Suprapubic skin (tissue), 4 donors: ENCODE measurements around the genes FPR3, ZNF880, ZNF534 and ERVV-1.

DNA sequence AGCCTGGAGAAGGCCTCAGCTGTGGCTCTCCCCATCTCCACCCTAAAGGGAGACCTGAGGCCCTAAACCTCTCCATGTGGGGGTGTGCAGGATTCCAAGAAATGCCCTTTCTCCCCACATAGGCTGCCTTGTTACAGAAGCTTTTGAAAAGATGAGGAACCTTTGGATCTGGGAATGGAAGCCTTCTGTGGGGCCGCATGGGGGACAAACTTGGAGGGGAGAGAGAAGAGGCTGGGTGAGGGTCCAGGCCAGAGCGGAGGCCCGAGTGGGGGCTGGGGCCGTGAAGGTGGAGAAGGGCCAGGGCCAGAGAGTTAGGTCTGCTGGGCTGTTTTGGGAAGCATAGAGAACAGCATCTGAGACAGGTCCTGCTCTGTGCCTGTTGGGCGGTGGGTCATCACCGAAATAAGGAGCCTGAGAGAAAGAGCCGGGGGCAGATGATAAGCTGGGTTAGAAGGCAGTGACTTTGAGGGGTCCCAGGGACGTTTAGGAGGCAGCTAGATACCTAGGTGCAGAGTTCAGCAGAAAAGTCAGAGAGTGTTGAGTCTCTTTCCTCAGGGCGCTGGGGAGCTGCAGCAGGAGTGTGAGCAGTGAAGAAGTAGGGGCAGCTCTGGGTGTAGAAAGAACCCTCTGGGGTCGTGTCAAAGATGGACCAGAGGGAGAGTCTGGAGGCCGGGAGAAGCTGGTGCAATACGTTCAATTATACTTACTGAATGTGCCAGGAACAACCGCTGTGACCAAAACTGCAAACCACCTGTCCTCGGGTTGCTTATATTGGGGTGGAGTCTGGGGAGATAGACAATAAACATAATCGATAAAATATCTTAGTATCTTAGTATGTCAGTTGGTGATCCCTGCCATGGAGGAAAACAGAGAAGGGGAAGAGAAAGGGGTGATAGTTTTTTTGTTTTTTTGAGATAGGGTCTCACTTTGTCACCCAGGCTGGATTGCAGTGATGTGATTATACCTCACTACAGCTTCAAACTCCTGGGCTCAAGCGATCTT lies 2.7 kb downstream of the SPACA6 start:
- PRO-cap = no peak
- RAMPAGE, long total RNA, 4 experiments = start-site peak on the plus strand in 1 of 4 experiments, centred at positions 217 to 740 of the sequence, 5 to 6 reads per replicate

GRCh38 chr19:51703567-51704454 lies 10.7 kb downstream of the SPACA6 start:
- PRO-cap = bidirectional peak, plus-strand start at chr19:51704011, minus-strand start at chr19:51703897; bidirectional peak, plus-strand start at chr19:51704325, minus-strand start at chr19:51704146
- RAMPAGE, long total RNA, 4 experiments = no peak in any of the 4 experiments

DNA sequence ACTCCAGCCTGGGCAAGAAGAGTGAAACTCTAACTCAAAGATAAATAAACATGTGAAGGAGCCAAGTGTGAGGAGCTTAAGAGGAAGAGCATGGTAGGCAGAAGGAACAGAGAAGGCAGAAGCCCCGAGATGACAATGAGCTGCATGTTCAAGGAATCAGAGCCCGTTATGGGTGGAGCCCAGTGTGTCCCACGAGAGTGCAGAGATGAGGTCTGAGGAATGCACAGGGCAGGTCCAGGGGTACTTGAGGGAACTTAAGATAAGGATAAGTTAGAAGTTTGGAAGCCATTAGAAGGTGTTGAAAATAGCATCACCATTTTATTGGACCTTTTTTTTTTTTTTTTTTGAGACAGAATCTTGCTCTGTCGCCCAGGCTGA lies 767 bp downstream of the FPR2 start:
- PRO-cap = no peak
- RAMPAGE, long total RNA, 4 experiments = no peak in any of the 4 experiments

GRCh38 chr19:51794917-51795475 lies at the start of gene FPR3:
TSS of gene FPR3 (plus strand) at chr19:51795157.
- PRO-cap = no peak
- RAMPAGE, long total RNA, 4 experiments = no peak in any of the 4 experiments

DNA sequence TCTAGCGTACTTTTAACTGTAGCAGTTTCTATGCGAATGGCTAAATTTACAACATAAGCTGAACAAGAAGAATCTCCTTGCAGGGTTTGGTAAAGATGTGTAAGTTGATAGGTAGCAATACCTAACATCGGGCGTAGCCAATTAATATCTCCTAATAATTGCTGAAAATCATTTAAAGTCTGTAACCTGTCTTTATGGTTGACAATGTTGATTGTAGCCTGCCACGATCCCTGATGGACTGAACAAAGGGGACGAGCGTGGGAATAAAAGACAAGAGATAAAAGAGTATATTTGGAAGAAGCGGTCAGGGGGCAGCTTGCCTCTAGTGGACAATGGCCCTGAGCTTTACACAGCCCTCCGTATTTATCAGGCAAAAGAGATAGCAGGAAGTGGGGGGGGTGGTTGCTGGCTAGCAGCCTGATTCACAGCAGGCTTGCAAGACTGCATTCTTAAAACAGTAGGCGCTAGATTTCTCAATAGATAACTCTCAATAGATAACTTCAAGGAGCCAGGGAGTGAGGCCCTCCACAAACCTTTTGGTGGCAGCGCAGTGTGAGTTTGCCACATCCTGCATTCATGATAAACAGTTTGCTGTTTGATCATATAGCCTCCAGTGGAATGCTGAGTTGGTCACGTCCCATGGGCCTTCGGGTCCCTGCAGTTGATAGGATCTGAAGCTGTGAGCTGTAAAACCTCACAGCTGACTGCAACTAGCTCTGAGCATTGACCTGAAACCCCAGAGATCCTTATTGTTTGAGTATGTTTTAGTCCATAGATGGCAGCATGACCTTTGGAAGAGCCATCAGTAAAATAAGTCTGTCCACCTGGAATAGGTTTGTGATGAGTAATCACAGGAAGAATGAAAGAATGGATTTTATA lies 12.1 kb downstream of the FPR3 start:
- PRO-cap = no peak
- RAMPAGE, long total RNA, 4 experiments = no peak in any of the 4 experiments

DNA sequence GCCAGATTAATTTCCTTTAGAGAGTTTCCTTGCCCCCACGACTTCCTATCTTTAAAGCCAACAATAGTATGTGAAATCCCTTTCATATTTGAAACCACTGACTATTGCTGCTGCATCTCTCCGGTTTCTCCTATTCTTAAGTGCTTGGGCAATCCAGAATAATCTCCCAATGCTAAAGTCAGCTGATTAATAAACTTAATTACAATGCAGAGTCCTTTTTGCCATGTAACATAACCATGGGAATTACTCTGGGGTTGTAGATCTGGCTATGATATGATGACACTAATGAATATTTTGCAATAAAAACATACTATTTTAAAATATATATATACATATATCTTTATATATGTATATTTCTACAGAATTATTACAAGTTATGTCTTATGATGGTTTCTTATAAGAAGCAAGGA lies 913 bp upstream of the ZNF432 start:
- PRO-cap = no peak
- RAMPAGE, long total RNA, 4 experiments = no peak in any of the 4 experiments

DNA sequence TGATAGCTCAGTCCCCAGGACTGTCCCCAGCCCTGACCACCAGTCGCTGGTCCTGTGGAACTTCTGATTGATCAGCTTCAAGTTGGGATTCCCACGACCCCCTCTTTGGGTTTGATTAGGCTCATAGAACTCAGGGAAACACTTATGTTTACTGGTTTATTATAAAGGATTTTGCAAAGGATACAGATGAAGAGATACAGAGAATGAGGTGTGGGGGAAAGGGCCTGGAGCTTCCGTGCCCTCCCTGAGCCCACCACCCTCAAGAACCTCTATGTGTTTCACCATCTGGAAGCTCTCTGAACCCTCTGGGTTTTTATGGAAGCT lies 13.8 kb downstream of the PPP2R1A start:
- PRO-cap = no peak
- RAMPAGE, long total RNA, 4 experiments = no peak in any of the 4 experiments

- PRO-cap = no peak
- RAMPAGE, long total RNA, 4 experiments = no peak in any of the 4 experiments
Measured at GRCh38 chr19:52227720-52228075, 37.8 kb downstream of the PPP2R1A start.

- PRO-cap = no peak
- RAMPAGE, long total RNA, 4 experiments = no peak in any of the 4 experiments
Measured at GRCh38 chr19:52271112-52271423, 1.7 kb downstream of the ZNF766 start.

DNA sequence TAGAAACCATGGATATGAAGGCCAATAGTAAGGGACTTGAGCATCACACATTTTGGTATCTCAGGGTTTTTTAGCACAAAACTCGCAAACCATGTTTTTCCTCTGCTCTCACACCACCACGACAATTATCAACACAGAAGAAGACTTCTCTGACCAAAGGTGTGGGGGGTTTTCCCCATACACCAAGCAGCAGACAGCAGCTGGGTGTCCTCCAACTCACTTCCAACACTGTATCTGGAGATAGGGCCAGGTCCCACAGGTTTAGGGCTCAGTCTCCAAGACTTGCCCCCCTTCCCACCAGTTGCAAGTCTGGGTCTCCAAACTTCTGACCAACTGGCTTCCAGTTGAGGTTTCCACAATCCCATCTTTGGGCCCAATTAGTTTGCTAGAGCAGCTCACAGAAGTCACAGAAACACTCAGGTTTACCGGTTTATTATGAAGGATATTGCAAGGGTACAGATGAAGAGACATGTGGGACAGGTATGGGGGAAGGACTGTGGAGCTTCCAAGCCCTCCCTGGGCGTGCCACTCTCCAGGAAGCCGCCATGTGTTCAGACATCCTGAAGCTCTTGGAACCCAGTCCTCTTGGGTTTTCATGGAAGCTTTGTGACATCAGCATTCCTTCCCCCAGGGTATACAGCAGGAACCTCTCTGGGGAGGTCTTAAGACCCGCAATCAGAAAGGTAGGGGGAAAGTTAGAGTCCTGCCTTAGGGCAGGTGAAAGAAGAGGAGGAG lies 11.7 kb upstream of the ZNF480 start:
- PRO-cap = no peak
- RAMPAGE, long total RNA, 4 experiments = no peak in any of the 4 experiments

GRCh38 chr19:52369721-52370688 lies at the start of gene ZNF880:
TSS of gene ZNF880 (plus strand) at chr19:52369923.
- PRO-cap = bidirectional peak, plus-strand start at chr19:52369945, minus-strand start at chr19:52369820
- RAMPAGE, long total RNA, 4 experiments = start-site peak on the plus strand in 3 of 4 experiments, at chr19:52369921-52369952 at its widest, 52 to 148 reads per replicate

DNA sequence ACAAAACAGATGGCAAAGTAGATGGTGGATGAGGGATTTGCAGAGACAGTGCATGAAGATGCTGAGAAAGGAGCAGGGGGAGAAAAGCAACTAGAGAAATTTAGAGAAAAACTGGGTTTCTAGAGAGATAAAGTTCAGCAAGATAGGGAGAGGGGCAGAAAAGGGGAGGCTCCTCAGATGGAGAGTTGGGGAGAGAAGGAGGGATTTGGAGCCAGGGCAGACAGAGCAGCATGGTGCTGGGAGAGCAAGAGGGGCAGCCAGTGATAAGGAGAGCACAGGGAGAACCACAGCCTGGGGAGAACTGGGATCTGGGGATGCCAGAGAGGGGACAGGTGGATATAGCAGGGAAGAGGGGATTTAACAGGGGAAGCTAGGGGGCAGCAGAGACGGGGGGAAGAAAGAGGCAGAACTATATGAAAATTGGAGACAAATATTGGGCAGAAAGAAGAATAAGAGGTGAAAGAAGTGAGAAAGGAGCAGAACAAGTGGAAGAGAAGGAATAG lies 6.7 kb upstream of the ZNF528 start:
- PRO-cap = no peak
- RAMPAGE, long total RNA, 4 experiments = start-site peak on the plus strand in 1 of 4 experiments, centred at position 136 of the sequence, 8 reads per replicate

DNA sequence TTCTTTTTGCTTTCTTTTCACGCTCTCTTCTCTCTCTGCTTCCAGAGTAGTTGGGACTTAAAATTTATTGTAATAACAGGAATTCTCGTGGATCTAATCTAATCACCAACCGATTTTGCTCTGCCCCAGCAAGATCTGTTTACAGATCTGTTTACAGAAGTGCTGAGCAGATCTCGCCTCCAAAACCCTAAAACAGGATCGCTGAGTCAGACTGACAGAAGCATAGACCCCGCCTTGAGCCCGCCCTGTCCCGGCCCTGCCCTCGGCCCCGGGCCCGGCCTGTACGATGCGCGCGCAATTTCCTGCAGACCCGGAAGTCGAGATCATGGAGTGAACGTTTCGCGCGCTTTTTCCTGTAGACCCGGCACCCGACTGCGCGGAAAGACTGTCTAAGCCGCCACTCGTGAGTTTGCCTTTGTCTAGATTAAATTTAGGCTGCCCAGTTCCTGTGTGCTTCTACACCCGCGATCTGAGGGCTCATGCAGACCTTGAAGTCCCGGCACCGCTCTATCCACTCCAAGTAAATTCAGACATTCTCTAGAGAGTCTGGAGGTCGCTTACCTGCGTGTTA lies at the start of gene ZNF534:
TSS of gene ZNF534 (plus strand) at position 307 of the 571 bp plus-strand sequence.
- PRO-cap = no peak
- RAMPAGE, long total RNA, 4 experiments = no peak in any of the 4 experiments

DNA sequence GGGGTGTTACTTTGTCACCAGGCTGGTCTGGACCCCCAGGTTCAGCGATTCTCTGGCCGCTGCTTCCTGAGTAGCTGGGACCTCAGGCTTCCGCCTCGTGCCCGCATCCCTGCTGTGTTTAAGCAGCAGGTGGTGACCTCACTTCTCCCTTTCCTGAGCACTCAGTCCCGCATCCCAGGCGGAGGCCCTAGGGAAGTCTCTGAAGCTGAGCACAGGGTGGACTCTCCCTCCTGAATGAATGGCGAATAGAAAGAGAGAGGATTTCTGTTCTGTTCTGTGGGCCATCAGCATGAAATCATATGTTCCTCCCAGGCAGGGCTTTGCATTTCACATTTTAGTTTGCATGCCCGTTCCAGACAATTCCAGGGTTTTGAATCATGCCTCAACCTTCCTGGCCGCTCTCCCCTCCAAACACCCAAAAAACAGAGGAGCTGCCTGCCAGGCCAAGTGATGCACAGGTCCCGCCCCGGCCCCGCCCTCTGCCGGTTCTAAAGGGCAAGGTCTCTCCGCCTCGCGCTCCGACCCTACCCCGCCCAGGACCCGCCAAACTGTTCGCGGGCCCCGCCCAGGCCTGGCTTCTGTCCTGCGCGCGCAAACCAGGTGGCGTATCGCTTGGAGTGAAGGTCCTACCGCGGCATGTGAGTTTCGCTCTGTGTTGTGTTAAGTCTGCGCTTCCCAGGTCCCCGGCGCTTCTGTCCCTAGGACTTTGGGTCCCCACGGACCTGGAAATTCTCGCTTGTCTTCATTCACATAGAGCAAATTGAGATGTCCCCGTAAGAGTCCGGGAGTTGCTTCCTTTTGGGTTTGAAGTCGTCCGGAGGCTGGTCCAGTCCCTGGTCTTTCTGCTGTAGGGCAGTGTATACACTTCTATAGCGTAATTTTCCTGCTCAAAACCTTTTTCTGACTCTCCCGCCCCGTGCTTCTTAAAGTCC lies 35.0 kb upstream of the ZNF808 start:
- PRO-cap = no peak
- RAMPAGE, long total RNA, 4 experiments = no peak in any of the 4 experiments

DNA sequence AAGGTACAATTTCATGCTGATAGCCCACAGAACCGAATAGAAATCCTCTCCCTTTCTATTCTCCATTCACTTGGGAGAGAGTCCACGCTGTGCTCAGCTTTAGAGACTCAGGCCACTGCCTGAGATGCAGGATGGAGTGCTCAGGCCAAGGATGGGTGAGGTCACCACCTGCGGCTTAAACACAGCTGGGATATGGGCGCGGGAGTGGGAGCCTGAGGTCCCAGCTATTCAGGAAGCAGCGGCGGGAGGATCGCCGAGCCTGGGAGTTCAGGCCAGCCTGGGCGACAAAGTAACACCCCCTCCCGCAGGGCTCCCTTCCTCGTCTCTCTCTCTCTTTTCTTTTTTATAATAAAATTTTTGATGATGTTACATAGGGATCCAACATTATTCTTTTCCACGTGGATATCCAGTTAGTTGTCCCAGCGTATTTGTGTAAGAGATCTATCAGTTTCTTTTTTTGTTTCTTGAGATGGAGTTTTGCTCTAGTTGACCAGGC lies 51.6 kb downstream of the ENSG00000269825 start:
- PRO-cap = no peak
- RAMPAGE, long total RNA, 4 experiments = no peak in any of the 4 experiments

DNA sequence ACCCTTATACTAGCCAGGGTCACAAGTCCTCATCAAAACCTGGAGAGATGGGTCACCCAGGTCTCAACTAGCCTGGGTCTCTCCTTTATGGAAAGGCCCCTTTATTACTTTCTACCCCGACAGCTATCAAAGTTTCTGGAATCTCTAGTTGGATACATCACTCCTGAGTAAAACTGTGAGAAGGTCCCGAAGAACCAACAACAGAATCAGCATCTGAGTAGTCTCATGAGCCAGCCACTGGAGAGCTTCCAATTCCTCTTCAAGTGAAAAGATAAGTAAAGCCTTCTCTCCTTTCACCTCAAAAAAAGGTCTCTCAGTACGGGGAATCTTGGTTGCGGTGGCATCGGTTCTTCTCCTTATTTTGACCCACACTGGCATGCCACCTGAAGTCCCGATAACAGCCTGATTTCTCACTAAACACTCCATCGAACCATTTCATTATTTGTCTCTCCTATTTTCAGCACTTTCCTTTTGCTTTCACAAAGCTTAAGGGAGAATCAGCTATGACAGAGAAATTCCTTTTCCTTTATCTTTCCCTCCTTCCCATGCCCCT lies at the start of gene ERVV-1:
TSS of gene ERVV-1 (plus strand) at position 334 of the 553 bp plus-strand sequence.
- PRO-cap = no peak
- RAMPAGE, long total RNA, 4 experiments = no peak in any of the 4 experiments

GRCh38 chr19:53089647-53090434 lies 13.4 kb downstream of the ZNF160 start:
- PRO-cap = no peak
- RAMPAGE, long total RNA, 4 experiments = no peak in any of the 4 experiments

DNA sequence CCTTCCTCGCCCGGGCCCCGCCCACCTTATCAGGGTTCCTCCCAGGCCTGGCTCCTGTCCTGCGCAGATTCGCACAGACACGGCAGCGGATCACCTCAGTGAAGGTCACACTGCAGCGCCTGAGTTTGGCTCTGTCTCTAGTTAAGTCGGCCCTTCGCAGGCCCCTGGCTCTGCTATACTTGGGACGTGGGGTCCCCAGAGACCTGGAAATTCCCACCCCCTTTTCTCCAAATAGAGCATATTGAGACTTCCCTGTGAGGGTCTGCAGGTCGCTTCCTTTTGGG lies 7.2 kb upstream of the ZNF525 start:
- PRO-cap = no peak
- RAMPAGE, long total RNA, 4 experiments = no peak in any of the 4 experiments

GRCh38 chr19:53435606-53436512 lies 4.1 kb downstream of the ZNF761 start:
- PRO-cap = no peak
- RAMPAGE, long total RNA, 4 experiments = no peak in any of the 4 experiments

GRCh38 chr19:53519124-53519486 lies 18.8 kb upstream of the ZNF331 start:
- PRO-cap = no peak
- RAMPAGE, long total RNA, 4 experiments = no peak in any of the 4 experiments